Breast epithelium (tissue), 2 donors: ENCODE data around the gene TTC9.

DNA sequence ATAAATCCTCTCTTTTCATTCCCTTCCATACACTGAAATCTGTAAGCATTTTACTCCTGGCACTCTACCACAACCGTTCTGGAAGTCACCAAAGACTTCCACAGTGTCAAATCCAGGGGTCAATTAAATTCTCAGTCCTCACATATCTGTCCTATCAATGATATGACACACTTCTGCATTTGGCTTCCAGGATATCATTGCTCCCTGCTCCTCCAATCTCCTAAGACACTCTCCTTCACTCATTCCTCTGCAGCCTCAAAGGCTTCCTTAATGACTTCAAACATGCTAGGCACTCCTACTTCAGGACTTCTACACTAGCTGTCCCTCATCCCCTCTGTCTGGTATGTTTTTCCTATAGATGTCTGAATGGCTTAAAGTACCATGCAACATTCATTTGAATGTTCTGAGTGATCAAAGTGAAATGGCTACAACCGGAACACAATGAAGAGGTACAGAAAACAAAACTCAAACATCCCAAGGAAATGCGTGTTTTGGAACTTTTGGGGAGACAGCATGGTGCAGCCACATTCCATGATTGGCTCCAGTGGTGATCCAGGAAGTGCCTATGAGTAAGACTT is 12.3 kb downstream of the ERH start:
- PRO-cap: no peak
- RAMPAGE, long total RNA, 2 experiments: no peak in any of the 2 experiments

DNA sequence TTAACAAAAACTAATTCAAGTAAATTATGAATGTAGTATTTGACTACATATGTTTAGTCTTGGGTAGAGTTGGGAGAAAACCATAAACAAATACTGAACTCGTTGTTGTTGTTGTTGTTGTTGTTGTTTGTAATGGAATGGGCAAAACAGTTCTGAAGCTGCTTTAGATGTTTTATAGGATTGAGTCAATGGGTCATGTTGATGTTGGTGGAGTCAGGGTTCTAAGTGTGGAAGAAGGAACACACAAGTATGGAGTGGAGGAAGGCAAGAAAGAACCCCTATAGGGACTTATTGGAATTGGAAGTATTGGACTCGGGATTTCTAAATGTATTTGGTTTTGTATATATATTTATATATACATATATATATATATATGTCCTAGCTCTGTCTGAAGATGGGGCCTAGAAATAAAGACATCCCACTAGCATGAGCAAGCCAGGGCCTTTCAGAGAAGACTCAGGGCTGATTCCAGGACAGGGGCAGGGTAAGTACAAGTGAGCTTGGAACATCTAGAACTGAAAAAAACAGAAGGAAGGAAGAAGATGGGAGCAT is 38.5 kb upstream of the PLEKHD1 start:
- PRO-cap: no peak
- RAMPAGE, long total RNA, 2 experiments: no peak in any of the 2 experiments

GRCh38 chr14:69625293-69626237 is 14.2 kb downstream of the SUSD6 start:
- PRO-cap: no peak
- RAMPAGE, long total RNA, 2 experiments: no peak in any of the 2 experiments

DNA sequence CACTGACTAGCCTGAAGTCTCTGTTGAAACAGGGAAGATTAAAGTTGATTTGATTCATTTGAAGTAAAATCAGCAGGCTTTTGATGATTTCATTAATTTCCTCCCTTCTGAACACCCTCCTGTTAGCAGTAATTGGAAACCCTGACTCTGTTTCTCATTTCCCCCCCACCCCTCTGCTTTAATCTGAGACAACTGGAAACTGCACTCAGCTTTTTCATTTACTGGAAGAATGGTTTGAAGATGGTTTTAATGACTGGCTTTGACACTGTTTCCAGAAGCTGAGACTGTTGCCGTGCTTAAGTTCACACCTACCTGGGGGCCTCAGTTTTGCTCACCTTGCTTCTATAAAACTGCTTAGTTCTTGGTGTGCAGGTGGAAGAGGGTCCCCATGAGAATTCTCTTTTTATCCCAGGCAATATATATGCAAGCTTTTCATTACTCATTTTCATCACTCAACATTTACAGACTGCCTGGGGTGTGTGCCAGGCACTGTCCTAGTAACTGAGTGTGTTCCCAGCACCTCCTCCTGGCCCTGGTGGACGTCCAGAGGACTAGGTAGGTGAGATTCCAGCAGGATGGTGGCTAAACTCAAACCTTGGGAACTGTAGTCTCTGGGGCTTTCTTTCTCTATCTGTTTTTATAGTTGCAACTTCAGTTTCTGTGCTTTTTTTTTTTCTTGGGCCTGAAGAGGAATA is 63.6 kb downstream of the SUSD6 start:
- PRO-cap: no peak
- RAMPAGE, long total RNA, 2 experiments: no peak in any of the 2 experiments

- PRO-cap: no peak
- RAMPAGE, long total RNA, 2 experiments: no peak in any of the 2 experiments
Measured at GRCh38 chr14:69716052-69716733, 50.7 kb upstream of the SRSF5 start.

- PRO-cap: unidirectional peak, plus-strand start at chr14:69772197
- RAMPAGE, long total RNA, 2 experiments: no peak in any of the 2 experiments
Measured at GRCh38 chr14:69771853-69772413, 5.0 kb downstream of the SRSF5 start.

GRCh38 chr14:69778011-69778287 is 11.0 kb downstream of the SRSF5 start:
- PRO-cap: no peak
- RAMPAGE, long total RNA, 2 experiments: no peak in any of the 2 experiments

DNA sequence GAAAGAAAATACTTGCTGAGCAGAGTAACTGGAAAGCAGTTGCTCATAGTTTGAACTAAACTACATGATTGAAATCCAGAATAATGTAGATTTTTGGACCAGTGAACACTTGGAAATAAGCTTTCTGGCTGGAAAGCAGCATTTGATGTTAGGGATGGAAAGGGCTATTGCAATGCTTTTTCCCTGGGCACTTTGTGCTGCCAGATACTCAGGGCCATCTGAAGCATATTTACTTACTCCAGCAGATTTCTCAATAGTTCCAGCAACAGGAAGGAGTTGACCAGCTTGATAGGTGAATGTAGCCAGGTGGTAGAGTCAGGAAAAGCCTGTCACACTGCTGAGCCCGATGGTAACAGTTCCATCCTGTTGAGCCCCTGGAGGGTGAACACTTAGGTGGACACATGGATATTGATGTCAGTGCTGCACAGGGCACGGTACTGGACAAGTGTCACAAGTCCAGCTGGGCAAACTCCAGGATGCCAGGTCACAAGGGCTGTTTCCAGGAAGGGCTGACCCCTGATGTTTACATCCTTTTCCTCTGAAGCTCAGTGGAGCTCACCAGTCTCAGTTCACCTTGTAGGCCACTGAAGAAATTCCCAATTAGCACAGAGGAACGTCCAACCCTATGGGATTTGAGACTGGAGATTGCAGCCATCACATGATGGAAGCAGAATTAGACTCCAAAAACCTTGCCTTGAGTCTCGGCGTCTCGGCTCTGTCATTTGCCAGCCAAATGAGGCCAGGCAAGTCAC is 2.4 kb upstream of the SMOC1 start:
- PRO-cap: no peak
- RAMPAGE, long total RNA, 2 experiments: no peak in any of the 2 experiments

DNA sequence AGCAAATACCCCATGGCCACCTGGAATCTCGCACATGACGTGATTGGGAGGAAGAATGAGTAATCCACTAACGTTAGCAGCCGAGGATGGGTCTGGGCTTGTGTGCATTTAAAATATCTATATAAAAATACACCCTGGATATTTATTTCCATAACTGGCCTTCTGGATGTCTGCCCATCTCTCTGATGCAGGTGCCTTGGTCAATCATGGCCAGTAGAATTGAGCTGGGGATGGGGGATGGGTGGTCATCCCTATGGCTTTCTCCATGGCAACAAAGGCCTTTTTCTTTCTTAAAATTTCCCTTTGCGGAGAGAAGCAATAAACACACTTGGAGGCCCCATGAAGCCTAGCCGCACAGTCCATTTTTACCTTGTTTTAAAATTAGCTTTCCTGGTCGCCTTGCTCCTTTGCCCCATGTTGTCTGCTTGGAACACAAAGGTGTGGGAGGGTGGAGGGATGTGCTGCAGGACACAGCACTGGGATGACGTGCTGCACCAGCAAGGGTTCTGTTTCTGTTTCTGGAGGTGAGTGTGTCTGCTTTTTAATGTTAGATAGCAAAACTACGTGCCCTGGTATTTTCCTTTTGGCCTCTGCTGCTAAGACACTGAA is 120.3 kb downstream of the SMOC1 start:
- PRO-cap: no peak
- RAMPAGE, long total RNA, 2 experiments: no peak in any of the 2 experiments

DNA sequence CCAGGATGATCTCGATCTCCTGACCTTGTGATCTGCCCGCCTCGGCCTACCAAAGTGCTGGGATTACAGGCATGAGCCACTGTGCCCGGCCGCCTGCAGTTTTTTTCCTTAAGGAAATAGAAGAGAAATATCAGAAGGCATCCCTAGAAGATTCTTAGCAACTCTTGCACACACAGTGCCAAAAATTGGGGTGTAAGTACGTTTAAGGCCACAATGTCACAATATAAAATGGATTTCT is 63.4 kb upstream of the SLC8A3 start:
- PRO-cap: no peak
- RAMPAGE, long total RNA, 2 experiments: no peak in any of the 2 experiments

GRCh38 chr14:70641610-70642747 is at the start of gene TTC9:
TSS of gene TTC9 (plus strand) at chr14:70641916.
- PRO-cap: unidirectional peak, plus-strand start at chr14:70641896
- RAMPAGE, long total RNA, 2 experiments: no peak in any of the 2 experiments

DNA sequence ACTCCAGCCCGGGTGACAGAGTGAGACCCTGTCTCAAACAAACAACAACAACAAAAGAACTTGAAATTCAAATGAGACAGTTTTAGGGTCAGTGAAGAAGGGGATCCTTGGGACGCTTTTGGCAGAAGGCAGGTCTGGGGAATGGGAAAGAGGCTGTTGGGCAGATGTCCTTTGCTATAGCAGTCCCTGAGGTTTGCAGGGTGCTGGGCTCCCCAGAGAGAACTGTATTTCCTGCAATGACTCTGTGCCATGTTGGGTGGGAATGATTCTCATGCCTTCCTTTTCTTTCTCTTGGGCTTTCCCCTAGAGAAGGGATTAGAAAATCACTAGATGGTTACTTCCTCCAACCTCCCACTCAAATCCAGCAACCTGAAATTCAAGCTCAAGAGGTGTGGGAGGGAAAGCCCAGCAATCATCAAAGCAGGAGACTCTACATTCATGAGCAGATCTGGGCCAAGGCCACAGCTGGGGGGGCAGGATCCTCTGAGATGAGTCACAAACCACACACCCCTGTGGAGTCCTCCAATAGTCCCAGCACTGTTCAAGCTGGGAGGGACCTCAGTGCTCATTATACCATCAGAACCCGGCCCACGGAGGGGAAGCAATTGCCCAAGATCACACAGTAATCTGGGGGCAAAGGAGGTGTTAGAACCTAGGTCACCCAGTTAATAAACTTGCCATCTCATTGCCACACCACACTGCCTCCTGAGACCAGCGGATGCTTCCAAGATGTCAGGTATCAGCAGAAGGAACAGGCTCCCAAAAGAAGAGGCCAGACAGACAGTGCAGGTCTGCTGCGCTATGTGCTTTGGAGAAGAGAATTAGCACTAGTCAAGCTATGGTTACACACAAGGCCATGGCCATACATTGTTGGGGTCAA is 65.5 kb downstream of the TTC9 start:
- PRO-cap: no peak
- RAMPAGE, long total RNA, 2 experiments: no peak in any of the 2 experiments

GRCh38 chr14:70730159-70730768 is 79.0 kb downstream of the MAP3K9 start:
- PRO-cap: no peak
- RAMPAGE, long total RNA, 2 experiments: no peak in any of the 2 experiments

DNA sequence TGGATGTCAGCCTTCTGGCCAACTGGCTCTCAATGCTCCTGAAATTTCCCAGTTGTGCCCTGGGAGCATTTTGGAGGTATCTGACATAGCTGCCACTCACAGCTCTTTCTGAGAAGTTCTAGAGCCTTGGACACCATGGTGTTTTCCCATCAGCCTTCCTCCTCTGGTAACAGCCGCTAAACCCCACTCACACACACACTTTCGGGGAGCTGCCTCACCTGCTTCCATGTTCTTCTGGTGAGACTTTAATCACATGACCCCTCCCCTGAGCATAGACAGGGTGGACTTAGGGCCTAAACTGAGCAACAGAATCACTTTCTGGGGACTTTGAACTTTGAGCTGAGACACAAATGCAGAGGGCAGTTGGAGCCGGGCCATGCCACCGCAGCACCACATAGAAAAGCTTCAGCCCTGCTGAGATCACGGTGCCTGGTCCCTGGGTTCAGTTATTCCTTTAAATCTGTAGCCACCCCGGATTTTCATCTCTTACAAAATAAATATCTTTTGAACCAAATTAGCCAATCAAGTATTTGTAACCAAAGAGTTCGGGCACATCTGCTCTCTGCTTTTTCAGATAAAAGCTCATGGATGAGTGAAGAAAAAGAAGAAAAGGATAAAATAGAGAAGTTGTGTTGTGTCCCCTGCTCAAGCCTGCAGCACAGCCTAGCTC is 18.4 kb upstream of the MAP3K9 start:
- PRO-cap: no peak
- RAMPAGE, long total RNA, 2 experiments: no peak in any of the 2 experiments

DNA sequence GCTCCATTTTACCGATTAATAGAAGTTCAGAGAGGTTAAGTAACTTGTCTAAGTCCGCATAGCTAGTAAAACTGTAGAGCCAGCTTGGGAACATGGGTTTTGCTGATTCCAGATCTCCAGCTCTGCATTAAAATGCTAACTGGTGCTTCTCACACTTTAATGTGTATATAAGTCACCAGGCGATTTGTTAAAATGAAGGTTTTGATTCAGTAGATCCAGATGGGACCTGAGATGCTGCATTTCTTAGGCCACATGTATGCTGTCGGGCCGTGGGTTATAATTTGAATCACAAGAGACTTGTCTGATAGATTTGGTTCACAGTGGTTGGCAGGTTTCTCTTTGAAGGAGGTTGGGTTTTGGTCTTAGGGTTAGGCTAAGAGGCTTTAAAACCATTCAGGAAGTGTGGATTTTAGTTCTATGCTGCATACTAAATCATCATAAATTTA is 21.0 kb upstream of the PCNX1 start:
- PRO-cap: no peak
- RAMPAGE, long total RNA, 2 experiments: no peak in any of the 2 experiments

- PRO-cap: no peak
- RAMPAGE, long total RNA, 2 experiments: no peak in any of the 2 experiments
Measured at GRCh38 chr14:70888473-70889039, 18.7 kb upstream of the PCNX1 start.

DNA sequence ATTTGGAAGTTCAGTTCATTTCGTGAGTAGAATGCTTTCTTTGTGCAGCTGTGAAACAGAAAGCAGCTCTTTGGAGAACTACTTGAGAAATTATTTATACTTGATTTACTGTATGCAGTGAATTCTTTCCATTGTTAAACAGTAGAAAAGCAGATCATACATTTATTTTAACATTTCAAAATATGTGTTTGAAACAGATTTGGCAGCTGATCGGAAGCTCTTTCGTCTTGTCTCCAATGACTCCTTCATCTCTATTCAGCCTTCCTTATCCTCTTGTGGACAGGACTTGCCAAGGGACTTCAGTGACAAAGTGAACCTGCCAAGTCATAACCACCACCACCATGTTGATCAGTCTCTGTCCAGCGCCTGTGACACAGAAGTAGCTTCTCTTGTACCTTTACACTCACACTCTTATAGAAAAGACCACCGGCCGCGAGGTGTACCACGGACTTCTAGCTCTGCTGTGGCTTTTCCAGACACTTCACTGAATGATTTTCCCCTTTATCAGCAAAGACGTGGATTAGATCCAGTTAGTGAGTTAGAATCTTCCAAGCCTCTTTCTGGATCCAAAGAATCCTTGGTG is 69.6 kb downstream of the PCNX1 start:
- PRO-cap: no peak
- RAMPAGE, long total RNA, 2 experiments: no peak in any of the 2 experiments

DNA sequence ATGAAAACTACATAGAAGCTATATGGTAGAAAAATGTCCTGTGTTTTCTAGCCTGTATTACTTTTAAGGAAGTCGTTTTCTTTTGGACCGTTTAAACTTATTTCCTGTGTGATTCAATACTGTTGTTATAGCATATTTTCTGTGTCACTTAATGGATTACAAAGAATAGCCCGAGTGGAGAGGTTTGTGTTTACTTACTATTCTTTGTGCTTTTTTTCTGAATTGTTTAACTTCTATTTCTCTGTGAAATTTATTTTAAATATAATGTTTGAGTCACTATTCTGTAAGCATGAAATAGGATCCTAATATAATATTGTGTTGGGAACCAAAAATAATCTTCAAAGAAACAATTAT is 74.4 kb downstream of the PCNX1 start:
- PRO-cap: no peak
- RAMPAGE, long total RNA, 2 experiments: no peak in any of the 2 experiments

GRCh38 chr14:70999133-70999782 is 92.0 kb downstream of the PCNX1 start:
- PRO-cap: no peak
- RAMPAGE, long total RNA, 2 experiments: no peak in any of the 2 experiments

DNA sequence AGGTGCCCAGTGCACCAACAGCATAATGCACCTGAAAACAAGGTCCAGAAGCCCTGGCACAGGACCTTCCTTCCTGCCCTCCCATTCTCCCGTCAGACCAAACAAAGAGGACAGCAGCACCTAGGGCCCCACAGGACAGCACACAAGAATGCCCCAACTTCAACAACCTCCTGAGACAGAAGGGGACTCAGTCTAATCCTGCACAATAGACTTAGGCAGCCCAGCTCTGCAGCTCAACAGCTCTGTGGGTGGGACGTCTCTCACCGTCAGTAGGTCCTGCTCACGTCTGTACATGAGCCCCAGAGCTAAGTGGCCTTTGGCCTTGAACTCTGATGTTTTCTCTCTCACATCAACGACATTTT is 124.1 kb downstream of the PCNX1 start:
- PRO-cap: no peak
- RAMPAGE, long total RNA, 2 experiments: no peak in any of the 2 experiments